ENCODE measurements around the gene MC3R.

- PRO-cap, result no peak
These were observed 112.7 kb upstream of the ZNF217 start for GRCh38 chr20:53706346-53706715.

DNA sequence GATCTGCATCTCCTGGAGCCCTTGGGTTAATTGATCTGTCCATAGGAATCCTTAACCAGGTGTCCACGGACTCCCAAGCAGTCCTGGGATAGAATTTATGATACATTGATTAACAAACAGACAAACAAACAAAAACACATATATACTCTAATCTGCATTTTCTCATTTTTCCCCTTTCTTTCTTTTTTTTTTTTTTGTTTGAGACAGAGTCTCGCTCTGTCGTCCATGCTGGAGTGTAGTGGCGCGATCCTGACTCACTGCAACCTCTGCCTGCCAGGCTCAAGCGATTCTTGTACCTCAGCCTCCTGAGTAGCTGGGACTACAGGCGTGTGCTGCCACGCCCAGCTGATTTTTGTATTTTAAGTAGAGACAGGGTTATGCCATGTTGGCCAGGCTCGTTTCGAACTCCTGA is 207.9 kb upstream of the ZNF217 start:
- PRO-cap, result no peak

DNA sequence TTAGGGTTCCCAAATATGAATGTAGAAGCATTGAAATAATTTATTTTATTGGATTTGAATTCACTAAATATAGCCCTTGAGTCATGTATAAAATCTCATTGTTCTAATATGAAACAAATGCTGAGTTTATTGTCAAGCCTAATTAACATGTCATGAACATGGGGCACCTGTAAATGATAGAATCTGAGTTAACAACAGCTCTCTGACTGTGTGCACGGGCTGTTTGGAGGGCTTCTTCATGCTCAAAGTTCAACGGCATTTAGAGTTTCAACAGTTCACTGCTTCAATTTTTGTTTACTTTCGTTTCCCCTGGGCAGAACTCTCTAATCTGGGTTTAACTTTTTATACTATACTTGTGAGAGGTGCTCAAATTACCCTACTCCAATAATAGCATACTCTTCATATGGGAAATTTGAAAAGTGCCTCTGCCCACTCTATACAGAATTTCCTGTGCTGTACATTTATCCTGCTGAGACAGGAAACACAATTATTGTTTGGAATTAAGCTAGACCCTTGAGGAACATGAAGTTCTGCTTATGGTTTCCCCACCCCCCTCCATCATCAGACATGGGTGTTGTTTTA is 236.4 kb upstream of the ZNF217 start:
- PRO-cap, result no peak

DNA sequence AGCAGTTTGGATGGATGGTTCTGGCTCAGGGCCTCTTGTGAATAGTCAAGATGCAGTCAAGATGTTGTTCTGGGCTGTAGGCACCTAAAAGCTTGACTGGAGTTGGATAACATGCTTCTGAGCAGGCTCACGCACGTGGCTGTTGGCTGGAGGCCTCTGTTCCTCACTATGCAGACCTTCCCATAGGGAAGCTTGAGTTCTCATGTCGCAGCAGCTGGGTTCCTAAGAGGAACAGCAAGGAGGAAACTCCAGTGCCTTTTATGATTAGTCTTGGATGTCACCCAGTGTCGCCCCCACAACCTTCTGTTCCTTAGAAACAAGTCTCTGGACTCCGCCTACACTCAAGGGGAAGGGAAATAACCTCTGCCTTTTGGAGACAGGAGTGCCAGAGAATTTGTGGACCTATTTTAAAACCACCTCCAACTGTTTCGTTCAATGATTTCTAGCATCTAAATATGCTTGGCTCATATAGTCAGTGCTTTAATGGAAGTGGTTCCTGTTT is 210.7 kb downstream of the BCAS1 start:
- PRO-cap, result no peak

- PRO-cap, result no peak
These were observed 198.0 kb downstream of the BCAS1 start for GRCh38 chr20:53872116-53873162.

- PRO-cap, result no peak
These were observed 185.7 kb downstream of the BCAS1 start for GRCh38 chr20:53884723-53884967.

DNA sequence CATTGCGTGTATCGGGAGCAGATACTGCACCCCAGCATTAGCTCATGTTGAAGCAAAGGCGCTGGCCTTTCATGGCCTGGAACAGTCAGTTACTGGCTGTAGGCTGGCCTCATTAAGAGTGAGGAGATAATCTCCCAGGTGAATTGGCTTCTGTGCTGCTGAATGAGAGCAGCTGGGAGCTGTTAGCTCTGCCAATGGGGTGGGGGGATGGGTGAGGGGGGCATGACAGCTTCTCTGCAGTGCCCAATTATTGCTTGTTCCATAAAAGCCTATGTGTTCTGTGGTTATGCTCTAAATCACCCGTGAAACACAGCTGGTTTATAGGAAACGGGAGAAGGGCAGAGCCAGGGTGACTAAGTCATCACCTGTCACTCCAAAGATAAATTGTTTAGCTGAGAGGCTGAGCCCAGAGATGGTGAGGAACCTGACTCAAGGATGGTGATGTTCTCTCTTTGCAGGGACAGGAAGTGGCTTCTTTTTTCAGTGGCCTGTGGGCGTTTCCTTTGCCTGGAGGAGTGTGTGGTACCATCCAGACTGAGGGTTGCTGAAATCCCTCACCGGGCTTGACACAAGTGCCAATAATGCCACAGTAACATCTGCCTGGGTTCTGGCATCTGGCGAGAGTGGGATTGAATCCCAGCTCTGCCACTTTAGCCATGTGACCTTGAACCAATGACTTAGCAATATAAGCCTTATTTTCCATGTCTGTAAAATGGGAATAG is 170.8 kb downstream of the BCAS1 start:
- PRO-cap, result no peak

GRCh38 chr20:54065564-54066160 is 4.7 kb downstream of the BCAS1 start:
- PRO-cap, result no peak

- PRO-cap, result no peak
These were observed 60.5 kb downstream of the PFDN4 start for GRCh38 chr20:54268444-54268643.

- PRO-cap, result no peak
These were observed 599.0 kb downstream of the DOK5 start for GRCh38 chr20:55074406-55074775.

DNA sequence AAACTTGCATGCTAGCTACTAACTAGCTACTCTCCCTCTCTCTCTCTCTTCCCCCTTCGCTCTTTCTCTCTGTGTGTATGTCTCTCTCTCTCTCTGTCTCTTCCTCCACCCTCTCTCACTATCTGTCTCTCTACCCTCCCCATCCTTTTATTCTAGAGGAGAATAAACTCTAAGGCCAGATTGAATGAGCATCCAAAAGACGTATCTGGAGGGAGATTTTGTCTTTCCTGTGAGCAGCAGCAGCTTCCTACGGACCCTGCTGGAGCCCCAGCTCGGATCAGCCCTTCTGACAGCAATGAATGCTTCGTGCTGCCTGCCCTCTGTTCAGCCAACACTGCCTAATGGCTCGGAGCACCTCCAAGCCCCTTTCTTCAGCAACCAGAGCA is at the start of gene MC3R:
TSS of gene MC3R (plus strand) at position 184 of the 386 bp plus-strand sequence.
- PRO-cap, result no peak

DNA sequence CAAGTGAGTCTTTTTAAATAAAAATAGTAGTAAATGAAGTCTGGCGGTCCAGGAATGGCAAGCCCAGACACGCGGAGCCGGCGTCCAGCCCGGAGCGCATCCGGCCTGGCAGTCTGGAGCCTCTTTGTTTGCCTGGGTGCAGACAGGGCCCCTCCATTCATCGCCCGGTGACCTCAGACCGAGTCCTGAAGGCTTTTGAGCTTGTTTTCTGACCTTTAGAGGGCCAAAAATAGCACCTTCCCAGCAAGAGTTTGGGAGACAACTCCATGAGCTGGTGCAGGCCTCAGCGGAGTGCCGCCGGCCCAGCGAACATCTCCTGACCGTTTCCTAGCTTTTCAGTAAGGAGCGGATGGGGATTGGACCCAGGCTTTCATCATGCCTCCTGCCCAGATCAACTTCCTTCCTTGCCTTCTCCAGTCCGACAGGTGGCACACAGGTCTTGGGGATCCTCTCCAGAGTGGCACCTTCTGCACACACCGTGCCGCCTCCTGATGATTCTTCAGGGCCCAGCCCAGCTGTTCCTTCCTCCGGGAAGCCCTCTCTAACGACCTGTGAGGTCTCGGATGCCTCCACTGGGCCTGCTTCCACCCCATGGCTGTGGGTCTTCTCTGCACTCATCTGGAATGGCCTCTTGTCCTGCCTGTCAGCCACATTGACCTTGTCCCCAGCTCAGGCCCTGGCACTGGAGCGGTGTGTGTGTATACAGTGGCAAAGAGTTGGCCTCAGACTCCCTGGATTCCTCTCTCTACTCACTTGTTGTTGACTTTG is 1.2 kb downstream of the FAM210B start:
- PRO-cap, result bidirectional peak, plus-strand start at position 66 of the sequence, minus-strand start outside the sequence; bidirectional peak, plus-strand start at position 254 of the sequence, minus-strand start at position 115 of the sequence

DNA sequence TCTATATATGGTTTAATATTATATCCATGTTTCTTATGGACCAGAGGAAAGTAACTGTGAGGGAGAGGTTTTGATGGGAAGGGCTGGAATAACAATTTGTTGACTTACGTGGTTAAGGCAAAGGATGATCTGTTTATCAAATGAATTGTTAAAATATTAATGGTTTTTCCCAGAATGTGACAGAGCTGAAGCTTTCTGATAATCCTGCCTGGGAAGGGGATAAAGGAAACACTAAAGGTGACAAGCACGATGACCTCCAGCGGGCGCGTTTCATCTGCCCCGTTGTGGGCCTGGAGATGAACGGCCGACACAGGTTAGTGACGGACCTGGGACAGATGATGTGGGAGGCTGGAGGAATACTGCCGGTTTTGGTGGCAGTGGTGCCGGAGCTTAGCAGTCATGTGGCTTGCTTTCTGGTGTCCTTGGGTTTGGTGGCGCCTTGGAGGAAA is 8.4 kb downstream of the RTF2 start:
- PRO-cap, result no peak

DNA sequence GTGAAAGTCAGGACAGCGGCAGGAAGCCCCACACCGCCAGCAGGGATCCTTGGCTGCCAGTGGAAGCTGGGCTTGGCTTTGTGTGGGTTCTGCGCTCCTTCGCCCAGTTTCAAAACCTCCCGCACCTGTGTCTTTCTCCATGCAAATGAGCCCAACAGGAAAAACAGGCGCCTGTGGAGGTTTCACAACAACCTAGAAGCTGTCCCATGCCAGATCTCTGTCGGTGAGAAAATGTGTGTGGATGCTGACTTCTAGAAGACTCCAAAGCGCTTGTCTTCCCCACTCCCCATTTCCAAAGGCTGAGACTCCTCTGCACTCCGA is 291.6 kb downstream of the BMP7 start:
- PRO-cap, result no peak

- PRO-cap, result unidirectional peak, plus-strand start at chr20:57205921
These were observed 60.9 kb downstream of the BMP7 start for GRCh38 chr20:57205476-57206071.

- PRO-cap, result unidirectional peak, minus-strand start at chr20:57392818
These were observed 1.5 kb downstream of the RBM38 start for GRCh38 chr20:57392255-57393471.

DNA sequence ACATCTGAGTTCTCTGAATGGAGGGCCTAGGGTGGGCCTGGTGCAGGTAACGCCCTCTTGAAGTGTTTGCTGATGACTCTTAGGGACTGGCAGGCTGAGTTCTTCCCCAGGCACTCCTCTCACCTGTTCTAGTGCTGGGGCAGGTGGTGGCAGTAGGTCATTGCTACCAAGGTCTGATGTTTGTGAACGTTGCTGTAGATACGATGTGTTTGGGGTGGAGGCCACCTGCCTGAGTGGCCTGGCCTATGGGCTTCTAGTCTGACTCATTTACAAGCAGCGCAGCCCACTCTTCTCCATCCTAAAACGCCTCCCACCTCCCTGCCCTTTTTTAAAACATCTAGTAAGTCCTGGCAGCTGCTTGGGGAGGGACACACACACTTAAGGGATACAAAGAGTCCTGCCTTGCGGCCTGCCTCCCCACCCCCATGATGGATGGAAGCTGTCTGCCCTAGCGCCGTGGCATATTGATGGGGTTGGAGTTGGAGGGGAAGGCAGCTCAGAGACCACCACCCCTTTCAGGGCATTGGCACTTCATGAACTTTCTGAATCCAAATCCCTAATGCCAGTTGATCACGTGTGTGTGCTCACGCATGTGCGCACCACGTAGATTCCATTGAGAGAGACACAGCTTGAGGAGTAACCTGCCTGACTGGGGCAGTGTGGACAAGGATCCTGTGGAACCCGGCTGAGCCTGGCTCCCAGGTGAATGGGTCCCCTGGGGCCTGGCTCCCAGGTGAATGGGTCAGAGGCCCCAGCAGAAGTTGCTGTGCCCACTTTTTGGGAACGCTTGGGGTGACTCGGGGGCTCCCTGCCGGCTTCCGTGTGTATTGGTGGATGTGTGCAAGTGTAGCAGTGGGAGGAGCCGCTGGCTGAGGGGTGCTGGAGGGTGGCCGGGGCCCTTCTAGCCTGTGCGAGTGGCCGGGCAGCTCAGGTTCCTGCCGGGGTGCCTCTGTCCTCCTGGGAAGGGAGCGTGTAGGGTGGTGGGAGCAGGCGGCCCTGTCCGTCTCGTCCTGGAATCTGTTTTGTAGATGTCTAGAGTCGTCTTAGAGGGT is 2.8 kb downstream of the RBM38 start:
- PRO-cap, result no peak

GRCh38 chr20:57439360-57439837 is 48.2 kb downstream of the RBM38 start:
- PRO-cap, result no peak

- PRO-cap, result no peak
These were observed 2.7 kb upstream of the CTCFL start for GRCh38 chr20:57527471-57528131.

DNA sequence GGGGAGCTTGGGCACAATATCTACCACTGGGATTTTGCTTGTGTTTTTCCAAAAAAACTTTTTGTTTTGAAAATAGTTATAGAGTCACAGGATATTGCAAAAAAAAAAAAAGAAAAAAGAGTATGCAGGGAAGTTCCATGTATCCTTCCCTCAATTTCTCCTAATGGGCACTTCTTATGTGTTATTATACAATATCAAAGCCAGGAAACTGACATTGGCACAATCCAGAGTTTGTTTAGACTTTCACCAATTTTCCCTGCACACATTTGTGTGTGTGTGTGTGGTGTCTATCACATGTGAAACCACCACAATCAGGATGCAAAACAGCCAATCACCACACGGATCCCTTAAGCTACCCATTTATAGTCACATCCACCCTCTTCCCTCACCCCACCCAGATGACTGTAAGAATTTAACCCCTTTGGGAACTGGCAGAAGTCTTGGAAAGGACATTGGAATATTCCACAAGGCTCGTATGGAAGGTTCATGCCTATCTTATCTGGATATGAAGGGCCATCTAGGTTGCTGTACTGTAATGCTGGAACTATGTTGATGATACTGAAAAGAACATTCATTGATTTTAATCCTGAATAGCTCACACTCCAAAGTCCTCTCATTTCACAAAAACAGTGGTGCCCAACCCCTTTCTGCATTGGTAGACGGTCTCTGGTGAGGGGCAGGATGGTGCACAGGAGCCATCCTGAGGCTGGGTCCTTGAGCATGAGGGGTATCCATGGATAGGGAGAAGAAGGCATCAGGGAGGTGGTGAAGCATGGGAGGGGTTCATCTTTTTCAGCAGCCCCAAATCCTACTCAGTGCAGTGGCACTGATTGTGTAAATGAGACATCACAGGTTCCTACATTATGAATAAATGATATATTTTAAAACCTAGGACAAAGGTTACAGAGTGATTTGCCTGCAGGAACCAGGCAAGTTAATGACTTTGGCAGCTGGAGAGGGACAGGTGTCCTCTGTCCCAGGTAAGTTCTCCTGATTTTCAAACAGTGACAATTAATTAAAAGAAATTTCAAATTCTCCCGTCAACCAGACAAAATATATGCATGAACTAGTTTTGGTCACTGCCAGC is 12.0 kb upstream of the CTCFL start:
- PRO-cap, result no peak